H1 (cell line): ENCODE data around the genes CHRNA1 and HOXD12.

DNA sequence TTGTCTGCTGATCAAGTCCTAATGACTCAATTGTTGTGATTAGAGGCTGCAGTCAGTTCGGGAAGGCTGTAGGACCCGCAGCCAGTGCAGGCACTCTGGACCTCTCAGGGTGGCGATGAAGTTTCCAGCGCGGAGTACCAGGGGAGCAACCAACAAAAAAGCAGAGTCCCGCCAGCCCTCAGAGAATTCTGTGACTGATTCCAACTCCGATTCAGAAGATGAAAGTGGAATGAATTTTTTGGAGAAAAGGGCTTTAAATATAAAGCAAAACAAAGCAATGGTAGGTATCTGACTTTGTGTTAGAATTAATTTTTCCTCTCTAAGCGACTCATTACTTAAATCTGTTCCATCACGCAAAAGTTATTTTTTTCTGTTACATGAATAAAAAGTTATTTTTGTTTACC, 8.5 kb downstream of the CDCA7 start:
- RRBS: no CpG with 5 or more reads among the region's 9 CpGs
CAGE:
- cytosol, long polyA plus RNA: no peak
- long polyA plus RNA: no peak
- nucleus, long polyA plus RNA: no peak

- RRBS: no CpG with 5 or more reads among the region's 4 CpGs
CAGE:
- cytosol, long polyA plus RNA: no peak
- long polyA plus RNA: no peak
- nucleus, long polyA plus RNA: no peak
Observed at GRCh38 chr2:173901897-173902595, 63.1 kb downstream of the SP3 start.

GRCh38 chr2:173935480-173936576, 29.3 kb downstream of the SP3 start:
- RRBS: no CpG with 5 or more reads among the region's 10 CpGs
CAGE:
- cytosol, long polyA plus RNA: no peak
- long polyA plus RNA: no peak
- nucleus, long polyA plus RNA: no peak

GRCh38 chr2:174003905-174004604, 38.9 kb upstream of the SP3 start:
- RRBS: no CpG with 5 or more reads among the region's 9 CpGs
CAGE:
- cytosol, long polyA plus RNA: no peak
- long polyA plus RNA: no peak
- nucleus, long polyA plus RNA: no peak

GRCh38 chr2:174336227-174337201, 1.8 kb downstream of the SP9 start:
- RRBS: under 1% methylated on average over 30 of the region's 120 CpGs
CAGE:
- cytosol, long polyA plus RNA: no peak
- long polyA plus RNA: no peak
- nucleus, long polyA plus RNA: no peak

DNA sequence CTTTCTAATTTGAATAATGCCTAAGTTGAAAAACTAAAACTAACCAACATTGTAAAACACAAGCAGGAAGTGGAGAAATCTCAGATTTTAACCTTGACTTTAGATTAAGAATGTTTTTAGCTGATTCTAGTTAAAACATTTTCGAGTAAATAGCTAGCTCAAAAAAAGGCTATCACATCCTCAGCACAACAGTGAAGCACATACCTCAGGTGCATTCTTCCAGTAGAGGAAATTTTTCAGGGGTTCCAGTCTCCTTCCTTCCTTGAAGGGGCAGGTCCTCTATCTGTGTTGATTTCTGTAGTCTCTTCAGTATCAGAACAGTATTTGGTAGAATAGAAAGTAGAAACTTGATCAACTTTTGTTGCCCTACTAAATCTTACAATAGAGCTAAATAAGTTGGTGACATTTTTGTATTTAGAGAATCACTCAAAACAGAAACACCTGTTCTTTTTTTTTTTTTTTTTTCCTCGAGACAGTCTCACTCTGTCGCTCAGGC, 6.7 kb upstream of the GPR155 start:
- RRBS: no CpG with 5 or more reads among the region's 3 CpGs
CAGE:
- cytosol, long polyA plus RNA: no peak
- long polyA plus RNA: no peak
- nucleus, long polyA plus RNA: no peak

DNA sequence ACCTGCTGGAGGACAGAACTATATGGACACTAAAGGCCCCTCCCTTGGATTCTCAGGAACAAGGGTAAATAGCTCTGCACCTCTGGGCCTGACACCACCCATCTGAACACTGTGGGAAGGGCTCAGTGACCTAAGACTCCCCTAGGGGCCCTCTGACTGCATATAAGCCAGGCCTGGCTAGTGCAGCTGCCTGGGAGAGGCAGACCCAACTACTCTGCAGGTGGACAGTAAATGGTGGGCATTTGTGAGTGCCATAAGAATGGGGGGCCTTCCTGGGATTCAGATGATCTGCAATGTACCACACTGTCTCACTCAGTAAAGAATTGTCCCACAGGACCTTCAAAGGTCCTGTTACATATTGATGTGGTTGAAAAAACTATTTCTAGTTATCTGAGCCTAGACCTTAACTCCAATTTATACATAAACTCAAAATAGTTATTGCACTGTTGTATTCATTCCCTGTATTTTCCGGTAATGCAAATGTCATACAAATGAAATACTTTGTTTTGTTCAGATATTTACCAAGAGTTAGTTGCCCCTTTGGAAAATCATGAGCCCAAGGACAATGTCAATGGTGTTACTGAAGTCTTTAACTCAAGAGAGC, 11.4 kb upstream of the WIPF1 start:
- RRBS: no CpG with 5 or more reads among the region's 1 CpG
CAGE:
- cytosol, long polyA plus RNA: no peak
- long polyA plus RNA: no peak
- nucleus, long polyA plus RNA: no peak

DNA sequence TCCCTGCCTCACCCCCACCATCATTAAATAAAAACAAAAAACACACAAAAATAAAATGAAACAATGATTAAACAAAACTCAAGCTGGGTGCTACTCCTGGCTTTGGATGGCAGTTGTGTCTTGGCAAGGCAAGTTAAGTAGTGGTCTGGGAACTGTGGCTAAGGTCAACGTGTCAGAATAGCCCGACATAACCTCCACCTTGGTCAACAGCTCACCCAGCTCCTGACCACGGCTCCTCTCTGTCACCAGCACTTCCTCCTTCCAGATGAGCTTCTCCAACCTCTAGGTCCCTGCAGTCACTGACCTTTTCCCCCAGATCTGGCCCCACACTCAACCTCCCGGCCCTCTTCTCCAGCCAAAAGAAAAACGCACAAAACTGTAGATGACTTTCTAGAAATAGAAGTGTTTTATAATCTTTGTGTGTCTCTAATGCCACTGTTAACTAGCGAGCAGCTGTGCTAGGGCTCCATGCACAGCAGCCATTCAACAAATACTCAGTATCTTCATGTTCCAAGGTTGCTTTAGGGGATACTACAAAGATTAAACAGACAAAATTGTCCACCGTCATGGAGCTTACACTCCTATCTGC, 13.1 kb upstream of the WIPF1 start:
- RRBS: no CpG with 5 or more reads among the region's 7 CpGs
CAGE:
- cytosol, long polyA plus RNA: no peak
- long polyA plus RNA: no peak
- nucleus, long polyA plus RNA: no peak

DNA sequence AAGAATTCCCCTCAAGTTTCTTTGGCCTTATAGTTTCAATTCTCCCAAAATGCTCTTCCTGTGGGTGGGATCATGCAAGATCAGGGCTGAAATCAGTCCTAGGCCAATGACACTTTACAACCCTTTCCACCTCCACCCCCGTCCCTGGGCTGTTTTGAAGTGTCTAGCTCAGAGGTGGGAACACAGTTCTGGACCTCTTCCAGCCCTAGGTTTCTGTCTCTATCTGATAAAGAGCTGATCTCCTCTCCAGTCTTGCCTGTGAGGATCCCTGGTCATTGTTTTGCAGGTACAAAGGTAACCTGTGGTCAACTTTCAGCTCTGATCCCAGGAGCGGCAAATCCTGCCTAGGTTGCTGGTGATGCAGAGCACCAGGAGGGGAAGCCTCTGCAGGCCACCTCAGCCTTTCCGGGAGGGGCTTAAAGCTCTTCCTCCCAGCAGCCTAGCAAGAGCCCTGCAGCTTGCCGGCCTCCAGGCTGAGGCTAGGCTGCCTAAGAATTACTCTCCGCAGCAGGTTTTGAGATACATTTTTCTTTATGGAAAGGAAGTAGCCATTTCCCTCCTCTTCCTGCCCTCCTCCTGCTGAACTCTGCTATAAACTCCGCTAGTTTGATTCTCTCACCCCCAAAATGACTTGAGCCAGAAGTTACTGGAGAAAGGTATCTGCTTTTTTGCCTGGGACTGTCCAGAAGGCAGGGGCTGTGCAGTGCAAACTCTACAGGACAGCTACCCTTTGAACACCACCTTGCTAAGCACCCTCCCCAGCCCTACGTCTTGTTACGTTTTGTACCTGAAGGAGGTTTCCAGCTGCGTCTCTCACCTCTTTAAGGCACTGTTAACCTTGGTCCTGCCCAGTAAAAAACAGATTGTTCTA, 69.9 kb upstream of the WIPF1 start:
- RRBS: 44% methylated on average over 2 of the region's 9 CpGs
CAGE:
- cytosol, long polyA plus RNA: no peak
- long polyA plus RNA: no peak
- nucleus, long polyA plus RNA: no peak

DNA sequence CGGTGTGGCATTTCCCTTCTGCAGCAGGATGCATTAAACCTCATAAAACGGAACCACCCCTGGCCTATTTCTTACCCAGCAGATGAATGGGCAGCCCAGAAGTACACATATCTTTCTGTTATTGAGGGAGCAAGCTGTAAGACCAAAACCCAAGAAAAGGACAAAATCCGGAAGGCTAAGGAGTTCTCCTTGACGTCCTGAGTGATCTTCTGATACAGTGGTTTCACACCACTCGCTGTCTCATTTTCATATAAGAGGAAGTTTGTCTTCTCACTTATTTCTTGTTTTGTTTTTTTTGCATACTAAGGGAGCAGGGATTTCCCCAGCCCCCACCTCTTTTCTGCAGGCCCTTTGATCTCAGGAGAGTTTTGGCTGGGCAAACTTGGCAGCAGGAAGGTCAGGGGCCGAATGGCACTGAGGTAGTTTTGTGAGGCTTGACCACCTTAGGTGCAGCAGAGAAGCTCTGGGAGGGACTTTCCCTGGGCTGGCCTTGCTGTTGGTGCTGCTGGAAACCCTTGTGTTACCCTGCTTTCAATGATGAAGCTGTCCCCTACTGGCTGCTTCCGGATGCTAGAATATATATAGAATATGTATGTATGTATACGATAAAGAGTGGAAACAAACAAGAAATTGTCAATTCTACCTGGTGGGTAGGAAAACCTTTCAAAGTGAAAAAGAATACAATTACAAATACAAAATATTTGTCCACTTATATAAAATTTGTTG, 13.3 kb downstream of the CHRNA1 start:
- RRBS: no CpG with 5 or more reads among the region's 8 CpGs
CAGE:
- cytosol, long polyA plus RNA: no peak
- long polyA plus RNA: no peak
- nucleus, long polyA plus RNA: no peak

DNA sequence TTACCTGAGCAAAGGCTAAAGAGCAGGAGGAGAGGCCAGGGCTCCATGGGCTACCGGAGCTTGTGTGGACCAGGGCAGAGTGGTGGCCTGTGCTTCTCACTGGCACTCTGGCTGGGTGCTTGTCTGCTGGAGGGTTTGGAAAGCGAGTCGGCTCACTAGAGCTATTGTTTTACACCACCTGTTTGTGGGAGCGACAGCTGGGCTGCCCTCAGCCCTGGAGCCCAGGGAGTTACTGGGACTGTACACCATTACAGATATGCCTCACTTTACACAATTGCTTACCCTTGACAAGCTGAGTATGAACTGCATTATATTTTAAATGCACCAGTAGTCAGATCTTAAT, at the start of gene CHRNA1:
Gene CHRNA1, minus strand, starts transcription at position 125 of the 343 bp plus-strand sequence.
- RRBS: no CpG with 5 or more reads among the region's 4 CpGs
CAGE:
- cytosol, long polyA plus RNA: no peak
- long polyA plus RNA: no peak
- nucleus, long polyA plus RNA: no peak

DNA sequence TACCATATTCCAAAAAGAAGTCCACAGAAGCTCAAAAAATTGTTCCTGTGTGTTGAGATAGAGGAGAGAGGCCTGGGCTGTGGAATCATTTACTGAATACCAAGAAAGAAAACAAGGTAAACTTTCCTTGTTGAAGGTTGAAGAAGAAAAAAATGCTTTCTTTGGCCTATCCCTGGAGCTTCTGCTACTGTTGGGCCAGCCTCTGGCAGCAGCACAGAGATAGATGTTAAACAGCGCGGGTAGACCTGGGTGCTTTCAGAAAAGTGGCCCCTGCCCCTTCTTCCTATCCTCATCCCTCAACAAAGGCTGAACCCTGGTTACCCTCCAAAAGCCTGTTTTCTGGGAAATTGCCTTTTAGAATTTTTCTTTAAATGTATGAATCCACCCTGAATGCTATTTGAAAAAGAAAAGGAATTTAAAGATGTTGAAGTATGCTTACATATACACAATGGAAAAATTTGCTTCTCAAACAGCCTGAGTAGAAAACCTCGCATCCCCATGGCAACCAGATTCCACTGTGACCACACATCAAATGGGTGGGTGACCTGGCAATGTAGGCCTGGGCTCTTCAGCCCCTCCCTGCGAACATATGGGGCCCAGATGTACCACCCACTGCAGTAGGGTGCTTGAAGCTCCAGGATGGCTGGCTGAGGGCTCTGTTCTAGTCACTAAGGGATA, 23.3 kb upstream of the CHRNA1 start:
- RRBS: no CpG with 5 or more reads among the region's 4 CpGs
CAGE:
- cytosol, long polyA plus RNA: no peak
- long polyA plus RNA: no peak
- nucleus, long polyA plus RNA: no peak

GRCh38 chr2:176003475-176004025, 1.5 kb upstream of the LNPK start:
- RRBS: no CpG with 5 or more reads among the region's 7 CpGs
CAGE:
- cytosol, long polyA plus RNA: no peak
- long polyA plus RNA: no peak
- nucleus, long polyA plus RNA: no peak

DNA sequence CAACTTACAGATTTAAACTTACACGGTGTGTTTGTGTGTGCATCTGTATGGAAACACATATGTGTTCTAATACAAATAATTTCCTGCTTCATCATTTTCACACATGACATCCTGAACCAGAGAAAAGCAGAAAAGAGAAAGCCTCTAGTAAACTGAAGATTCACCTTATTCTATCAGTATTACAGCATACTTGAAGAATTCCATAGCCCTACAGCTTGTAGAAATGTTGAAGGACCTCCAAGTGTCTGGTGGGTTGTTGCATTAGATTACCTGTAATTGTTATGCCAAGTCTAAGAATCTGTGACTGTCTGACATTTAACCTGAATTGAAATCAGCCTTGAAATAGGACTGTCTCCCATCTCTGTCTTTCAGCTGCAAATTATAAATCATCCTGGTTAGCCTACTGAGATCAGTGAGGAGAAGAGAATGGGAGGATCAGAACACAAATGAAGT, 30.0 kb downstream of the EVX2 start:
- RRBS: no CpG with 5 or more reads among the region's 1 CpG
CAGE:
- cytosol, long polyA plus RNA: no peak
- long polyA plus RNA: no peak
- nucleus, long polyA plus RNA: no peak

DNA sequence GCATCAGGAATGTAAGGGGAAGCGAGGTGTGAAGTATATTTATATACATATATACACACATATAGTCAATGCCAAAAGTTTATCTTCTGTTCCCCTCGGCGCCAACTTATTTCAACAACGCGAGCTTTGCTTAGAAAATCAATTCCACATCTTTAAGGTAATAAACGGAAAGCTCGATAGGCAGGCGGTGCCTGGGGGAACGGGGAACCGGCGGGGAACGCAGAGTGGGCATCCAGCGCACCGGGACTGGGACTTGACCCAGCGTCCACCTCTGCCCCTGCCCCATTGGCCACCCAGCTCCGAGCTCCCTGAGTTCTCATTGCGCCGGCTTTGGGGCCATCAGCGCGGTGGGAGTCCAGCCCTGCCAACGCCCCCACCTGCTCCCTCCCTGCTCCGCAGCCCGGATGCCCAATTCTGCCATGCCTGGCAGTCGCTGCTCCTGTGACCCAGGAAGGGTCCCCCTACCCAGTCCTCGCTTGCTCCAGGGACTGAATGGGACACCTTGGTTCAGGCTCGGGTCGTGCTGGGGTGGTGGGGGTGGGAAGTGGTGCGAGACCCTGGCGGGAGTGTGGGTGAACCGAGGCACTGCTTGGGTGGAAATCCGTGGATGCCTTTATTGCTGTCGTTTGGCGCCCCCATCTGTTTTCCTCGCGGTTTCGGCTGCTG, 2.1 kb upstream of the EVX2 start:
- RRBS: 2% methylated on average over 10 of the region's 36 CpGs
CAGE:
- cytosol, long polyA plus RNA: no peak
- long polyA plus RNA: no peak
- nucleus, long polyA plus RNA: no peak

- RRBS: 5% methylated on average over 15 of the region's 81 CpGs
CAGE:
- cytosol, long polyA plus RNA: no peak
- long polyA plus RNA: no peak
- nucleus, long polyA plus RNA: no peak
Observed at GRCh38 chr2:176099250-176100309, at the start of gene HOXD12. Gene HOXD12, plus strand, starts transcription at chr2:176099795.

DNA sequence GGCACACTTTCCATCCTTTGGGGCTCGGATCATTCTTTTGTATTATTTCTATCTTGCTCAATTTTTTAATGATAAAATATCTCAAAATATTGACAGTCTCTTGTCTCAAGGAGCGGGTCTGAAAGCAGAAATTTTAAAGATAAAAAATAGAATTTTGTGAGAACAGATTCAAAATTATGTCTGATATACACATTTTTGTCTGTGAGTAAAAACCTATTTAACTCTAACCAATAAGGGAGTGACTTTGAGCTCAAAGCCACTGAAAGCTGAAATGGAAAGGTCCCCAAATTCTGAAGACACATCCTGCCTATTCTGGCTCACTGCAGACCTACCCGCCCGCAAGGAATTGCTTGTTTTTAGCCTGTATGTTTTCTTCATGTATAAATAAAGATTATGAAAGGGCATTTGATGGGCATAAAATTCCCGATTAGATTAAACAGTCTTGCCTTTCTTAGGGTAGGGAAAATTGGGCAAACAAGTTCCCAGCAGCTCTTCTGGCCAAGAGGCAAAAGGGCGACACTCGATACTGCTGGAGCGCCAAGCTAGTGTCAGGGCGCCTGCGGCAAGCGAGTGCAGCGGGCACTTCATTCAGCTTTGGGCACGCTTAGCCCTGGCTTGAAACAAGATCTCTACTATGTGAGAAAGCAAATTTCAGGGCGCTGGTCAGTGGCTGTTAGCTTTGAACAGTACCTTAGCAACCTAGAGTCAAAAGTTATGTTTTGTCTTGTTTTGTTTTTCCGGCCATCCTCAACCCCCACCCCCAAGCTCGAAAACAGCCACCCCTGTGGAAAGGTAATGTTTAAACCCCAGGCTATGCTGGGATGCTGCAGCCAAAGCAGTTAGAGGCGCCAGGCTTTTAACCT, 2.7 kb upstream of the HOXD10 start:
- RRBS: no CpG with 5 or more reads among the region's 17 CpGs
CAGE:
- cytosol, long polyA plus RNA: no peak
- long polyA plus RNA: no peak
- nucleus, long polyA plus RNA: no peak

DNA sequence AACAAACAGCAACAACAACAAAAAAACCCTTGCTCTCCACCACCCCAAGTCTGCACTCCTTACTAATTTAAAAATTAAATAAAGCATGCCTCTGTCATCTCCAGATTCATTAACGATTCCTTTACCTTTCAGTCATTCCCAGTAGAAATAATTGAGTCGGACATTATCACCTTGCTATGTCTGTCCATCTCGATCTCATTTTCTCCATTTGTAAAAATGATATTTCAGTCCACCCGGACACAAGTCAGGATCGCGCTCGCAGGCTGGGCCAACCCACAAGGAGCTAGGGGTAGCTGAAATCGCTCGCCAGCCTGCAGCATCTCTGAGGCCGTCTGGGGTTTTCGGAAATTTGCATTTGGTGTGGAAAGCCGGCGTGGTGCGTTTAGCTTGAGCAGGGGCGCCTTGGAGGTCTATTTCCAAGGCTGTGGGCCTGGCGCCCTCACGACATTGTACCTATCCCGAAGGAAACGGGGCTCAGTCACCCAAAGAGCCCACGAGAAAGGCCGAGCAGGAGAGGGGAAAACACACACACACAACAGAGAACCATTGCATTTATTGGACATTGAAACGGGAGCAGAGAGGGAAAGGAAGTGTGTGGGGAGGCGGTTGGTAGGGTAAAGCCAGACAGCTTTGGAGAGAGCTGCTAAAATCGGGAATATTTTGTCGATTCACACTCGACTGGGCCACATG, 1.4 kb upstream of the HOXD8 start:
- RRBS: no CpG with 5 or more reads among the region's 26 CpGs
CAGE:
- cytosol, long polyA plus RNA: no peak
- long polyA plus RNA: no peak
- nucleus, long polyA plus RNA: no peak

DNA sequence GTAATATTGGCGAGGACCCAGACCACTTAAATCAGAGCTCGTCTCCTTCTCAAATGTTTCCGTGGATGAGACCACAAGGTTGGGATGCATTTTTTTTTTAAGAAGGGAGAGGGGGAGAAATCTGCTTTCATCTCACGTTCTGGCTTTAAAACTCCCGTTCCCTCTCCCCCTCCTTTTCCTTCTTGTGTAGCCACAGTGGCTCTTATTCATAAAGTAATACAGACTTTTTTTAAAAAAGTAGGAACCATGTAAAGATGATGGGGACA, 1.3 kb downstream of the HOXD8 start:
- RRBS: no CpG with 5 or more reads among the region's 5 CpGs
CAGE:
- cytosol, long polyA plus RNA: no peak
- long polyA plus RNA: no peak
- nucleus, long polyA plus RNA: no peak

- RRBS: no CpG with 5 or more reads among the region's 11 CpGs
CAGE:
- cytosol, long polyA plus RNA: no peak
- long polyA plus RNA: no peak
- nucleus, long polyA plus RNA: no peak
Observed at GRCh38 chr2:176148688-176149260, 2.6 kb upstream of the HOXD4 start.